Fallopian tube (tissue), 1 donor: ENCODE measurements around the gene RTTN.

- PRO-cap, result no peak
Measured at GRCh38 chr18:68439656-68439992, 275.3 kb downstream of the TMX3 start.

GRCh38 chr18:68838351-68838978 is 40.6 kb downstream of the CCDC102B start:
- PRO-cap, result no peak

- PRO-cap, result no peak
Measured at GRCh38 chr18:69895160-69895403, 52.6 kb downstream of the CD226 start.

- PRO-cap, result no peak
Measured at GRCh38 chr18:69935177-69936026, 12.3 kb downstream of the CD226 start.

DNA sequence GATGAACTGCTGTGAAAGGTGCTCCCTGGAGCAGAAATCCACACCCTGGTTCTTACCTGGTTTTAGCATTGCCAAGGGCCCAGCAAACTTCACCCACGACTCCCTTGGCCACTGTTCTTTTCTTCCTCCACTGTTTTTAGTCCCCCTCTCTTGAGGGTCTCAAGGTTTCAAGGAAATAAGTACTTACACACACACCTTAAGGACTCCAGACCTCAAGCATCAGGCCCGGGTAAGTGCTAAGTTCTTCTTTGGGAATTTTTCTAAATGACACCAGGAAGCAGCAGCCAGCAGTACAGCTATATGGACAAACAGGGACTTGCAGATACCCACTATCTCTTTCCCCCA is 13.8 kb upstream of the CD226 start:
- PRO-cap, result no peak

DNA sequence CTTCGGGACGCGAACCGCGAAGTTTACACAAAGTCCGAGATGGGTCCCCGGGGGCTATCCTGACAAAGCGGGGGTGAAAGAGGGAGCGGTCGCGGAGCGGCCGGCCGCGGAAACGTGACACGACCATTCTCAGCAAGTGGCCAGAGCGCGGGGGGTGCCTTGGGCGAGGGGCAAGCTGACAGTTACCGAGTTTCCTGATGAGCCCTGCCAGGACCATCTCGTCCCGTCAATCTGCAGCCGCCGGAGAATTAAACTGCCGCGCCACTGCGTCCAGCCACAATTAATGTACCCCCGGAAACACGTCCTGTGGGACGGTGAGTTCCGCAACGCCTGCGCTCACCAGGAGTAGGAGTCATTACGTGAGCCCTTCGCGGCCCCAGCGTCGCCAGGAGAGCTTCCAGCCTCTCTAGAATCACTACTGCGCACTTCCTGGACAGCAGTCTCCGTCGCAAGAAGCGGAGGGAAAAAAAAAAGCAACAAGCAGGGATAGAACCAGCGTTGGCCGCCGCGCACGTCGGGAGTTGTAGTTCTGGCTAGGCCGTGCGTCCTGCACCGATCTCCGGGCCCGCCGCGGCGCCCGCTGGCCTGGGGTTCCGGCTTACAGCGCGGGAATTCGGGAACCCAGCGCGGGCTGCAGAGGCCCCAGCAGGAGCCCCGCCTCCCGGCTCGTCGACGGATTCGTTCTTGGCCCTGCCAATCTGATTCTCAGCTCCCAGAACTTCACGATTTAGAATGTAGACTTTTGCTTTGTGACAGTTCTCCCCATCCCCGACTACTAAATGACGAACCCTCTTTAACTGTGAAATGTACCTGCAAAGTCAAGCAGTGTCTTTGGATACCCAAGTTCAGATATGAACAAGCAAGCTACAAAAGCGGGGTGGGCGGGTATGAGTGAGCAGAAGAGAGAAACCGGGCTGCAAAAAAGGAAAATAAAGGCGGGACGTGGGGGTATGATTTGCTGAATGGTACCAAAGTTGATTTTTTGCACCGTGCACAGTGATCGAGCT is at the start of gene RTTN:
Gene RTTN (minus strand): TSS at position 246 of the 1,007 bp plus-strand sequence.
- PRO-cap, result bidirectional peak, plus-strand start at position 379 of the sequence, minus-strand start at position 233 of the sequence; bidirectional peak, plus-strand start at position 701 of the sequence, minus-strand start at position 582 of the sequence

DNA sequence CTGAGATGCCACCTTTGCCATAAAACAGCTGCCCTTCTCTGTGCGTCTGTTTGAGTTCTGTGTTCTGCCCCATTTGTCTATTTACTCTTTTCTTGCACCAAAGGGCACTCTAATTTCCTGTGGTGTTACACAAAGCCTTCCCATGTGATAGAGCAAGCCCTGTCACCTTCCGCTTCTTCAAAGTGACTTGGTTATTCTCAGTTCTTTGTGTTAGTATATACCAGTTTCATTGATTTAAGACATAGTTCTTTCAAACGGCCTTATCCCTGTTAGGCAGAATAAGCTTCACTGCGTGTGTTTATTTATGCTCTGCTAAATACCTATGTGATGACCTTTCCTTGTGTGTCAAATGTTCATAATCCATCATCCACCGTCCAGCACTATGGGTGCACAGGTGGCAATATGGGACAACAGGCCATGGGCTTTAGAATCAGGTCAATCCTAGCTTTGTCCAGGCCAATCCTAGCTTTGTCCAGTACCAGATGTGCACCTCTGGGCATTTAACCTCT is 83.9 kb downstream of the FBXO15 start:
- PRO-cap, result no peak

DNA sequence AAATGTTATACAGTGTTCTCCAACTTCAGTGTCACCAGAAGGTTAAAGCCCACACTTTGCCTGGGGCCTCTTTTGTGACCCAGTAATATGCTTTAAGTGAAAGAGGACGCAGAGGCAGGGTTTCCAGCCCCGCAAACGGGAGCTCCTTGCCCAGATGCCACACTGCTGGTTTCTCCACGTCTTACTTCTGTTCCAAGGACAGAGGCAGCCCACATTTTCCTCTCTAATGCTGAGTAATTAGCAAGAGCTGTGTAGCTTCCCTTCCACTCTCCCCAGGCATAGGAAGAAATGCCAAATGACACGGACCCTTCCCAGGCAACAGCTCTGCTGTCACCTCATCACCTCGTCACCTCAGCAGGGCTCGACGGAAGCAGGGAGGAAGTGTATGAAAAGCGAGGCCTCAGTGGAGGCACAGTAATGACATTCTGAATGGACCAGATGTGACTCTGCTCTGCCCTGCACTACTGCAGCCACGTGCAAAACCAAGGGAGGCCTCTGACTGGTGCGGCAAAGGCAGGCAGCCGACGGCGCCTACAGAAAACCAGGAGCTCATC is 64.6 kb downstream of the FBXO15 start:
- PRO-cap, result no peak

- PRO-cap, result unidirectional peak, plus-strand start at chr18:74197861
Measured at GRCh38 chr18:74197556-74198569, 49.5 kb downstream of the TIMM21 start.

- PRO-cap, result no peak
Measured at GRCh38 chr18:74231293-74231832, 60.4 kb downstream of the CYB5A start.

DNA sequence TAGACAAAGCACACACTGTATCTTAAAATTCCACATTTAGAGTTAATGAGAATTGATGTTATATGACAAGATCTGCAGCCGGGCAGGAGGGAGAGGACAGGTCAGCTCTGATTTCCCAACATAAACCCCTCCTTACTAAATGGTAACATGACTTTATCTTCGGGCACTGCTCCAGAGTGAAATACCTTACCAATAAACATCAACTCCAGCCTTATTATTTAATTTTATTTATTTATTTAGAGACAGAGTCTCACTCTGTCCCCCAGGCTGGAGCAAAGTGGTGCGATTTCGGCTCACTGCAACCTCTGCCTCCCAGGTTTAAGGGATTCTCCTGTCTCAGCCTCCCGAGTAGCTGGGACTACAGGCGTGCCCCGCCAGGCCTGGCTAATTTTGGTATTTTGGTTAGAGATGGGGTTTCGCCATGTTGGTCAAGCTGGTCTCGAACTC is 1.7 kb downstream of the CYB5A start:
- PRO-cap, result no peak

GRCh38 chr18:74454417-74454895 is 2.7 kb downstream of the DIPK1C start:
- PRO-cap, result no peak

DNA sequence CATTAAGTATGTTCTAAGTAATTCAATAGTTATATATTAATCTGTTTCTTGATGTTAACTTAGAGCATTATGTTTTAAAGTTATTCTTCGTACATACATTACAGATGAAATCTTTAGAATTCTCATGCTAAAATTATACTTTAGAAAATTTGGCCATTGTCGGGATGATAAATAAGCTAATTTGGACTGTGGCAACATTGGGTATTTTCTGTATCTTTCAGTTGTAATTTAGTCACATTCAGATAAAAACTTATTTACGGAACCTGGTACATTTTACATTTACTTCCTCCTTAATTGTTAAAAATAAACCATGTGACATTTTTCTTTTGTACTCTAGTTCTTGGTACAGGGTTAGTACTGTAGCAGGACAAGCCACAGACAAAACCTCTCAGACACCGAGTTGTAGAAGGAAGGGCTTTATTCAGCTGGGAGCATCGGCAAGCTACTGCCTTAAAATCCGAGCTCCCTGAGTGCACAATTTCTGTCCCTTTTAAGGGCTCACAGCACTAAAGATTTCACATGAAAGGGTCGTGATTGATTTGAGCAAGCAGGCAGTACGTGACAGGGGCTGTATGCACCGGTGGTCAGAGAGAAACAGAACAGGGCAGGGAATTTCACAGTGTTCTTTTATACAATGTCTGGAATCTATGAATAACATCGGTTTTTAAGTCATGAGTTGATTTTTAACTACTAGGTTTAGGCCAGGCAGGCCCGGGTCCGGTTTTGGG is 4.3 kb downstream of the CNDP2 start:
- PRO-cap, result unidirectional peak, plus-strand start at position 354 of the sequence

DNA sequence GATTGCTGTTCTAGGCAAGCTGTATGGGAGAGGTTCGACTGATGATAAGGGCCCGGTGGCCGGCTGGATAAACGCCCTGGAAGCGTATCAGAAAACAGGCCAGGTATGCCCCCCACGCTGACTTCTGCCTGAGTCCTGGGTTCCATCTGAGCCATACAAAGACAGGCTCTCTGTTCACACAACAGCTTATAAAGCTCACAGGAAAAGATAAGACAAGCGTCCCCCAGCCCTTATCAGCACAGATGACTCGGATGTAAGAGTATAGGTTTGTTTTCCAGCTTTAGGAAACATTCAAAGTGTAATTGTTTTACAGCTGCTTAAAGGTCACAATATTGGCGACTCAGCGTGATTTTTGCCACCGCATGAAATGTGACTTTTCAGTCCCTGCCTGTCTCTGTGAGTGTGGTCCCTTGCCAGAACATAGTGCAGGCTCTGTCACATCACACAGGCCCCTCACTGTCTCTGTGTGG is 12.7 kb downstream of the CNDP2 start:
- PRO-cap, result no peak

DNA sequence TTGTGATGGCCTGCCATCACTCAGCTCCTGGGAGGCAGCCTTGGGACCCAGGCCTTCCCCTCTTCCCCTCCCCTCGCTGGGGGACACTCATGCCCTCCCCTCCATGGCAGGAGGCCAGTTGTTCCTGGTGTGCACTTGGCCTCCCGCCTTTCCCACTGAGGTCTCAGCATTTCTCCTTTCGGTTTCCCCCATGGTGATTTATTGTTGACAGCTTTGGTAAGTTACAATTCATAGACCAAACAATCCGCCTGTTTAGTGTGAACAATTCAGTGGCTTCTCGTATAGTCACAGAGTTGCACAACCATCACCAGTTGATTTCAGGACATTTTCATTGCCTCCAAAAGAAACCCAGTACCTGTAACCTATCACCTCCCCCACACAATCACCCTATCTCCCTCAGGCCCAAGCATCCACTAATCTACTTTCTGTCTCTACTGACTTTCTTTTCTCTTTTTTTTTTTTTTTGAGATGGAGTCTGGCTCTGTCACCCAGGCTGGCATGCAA is 10.1 kb upstream of the CNDP1 start:
- PRO-cap, result unidirectional peak, minus-strand start at position 157 of the sequence

DNA sequence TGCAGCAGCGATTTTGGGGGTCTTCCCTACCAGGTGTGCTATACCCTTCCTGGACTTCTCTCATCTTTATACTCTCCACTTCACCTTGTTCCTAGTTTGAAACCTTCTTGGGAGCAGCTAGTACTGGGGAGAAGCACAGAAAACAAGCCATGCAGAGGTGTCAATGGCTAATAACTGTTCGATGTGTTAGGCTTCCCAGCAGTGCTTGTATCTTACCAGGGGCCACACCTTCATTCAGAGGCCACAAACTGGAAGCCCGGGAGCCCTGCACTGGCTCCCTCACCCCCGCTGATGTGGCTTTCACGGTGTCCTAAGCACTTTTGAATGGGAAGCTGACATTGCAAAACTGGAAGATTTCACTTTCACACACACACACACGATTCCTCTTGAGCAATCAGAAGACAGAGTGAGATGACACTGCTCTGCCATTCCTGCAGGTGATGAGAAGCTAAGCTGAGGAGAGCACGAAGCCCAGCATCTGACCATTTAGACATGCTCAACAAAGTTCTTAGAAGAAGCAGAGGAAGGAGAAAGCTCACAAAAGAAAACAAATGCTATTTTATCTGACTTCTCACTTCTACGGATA is 8.7 kb upstream of the ZNF407 start:
- PRO-cap, result no peak

DNA sequence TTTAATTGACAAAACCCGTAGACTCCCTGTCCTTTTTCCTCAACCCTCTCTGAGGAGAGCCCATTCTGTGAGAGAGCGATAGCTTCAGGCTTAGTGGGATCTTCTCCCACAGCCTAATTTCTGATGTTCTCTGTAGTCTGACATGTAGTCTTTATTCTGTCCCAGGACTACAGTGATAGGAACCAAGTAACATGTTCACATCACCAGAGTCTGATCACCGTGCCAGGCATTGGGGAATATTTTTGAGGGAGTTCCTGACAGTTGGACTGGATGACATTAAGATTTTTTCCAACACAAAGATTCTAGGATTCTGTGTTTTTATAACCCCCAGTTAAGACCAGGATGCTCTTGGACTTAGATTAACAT is 72.2 kb downstream of the ZNF407 start:
- PRO-cap, result unidirectional peak, plus-strand start at position 75 of the sequence

DNA sequence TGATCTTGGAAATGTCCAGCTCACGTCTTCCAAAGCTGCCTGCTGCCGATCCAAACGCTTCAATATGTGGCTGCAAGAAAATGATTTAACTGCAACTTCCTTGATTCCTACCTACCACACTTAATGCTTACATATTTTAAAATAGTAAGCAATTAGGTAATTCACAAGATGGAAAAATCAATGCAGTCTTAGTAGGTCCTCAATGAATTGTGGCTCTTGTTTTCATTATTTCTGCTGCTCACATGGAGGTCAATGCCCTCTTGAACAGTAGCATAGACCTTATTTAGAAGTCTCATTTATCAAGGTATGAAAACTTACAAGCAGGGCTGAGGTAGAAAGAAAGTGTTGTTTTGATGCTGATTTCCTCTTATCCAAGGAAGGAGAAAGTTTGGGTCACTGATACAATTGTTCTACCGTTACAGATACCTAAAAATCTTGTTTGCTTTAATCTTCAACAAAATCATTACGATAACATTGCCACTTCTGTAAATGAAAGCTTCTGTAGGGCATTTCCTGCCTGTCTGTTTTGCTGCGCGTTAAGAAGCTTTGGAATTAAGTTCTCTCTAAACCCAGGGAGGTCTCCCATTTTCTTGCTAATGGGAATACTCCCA is 258.7 kb downstream of the PTGR3 start:
- PRO-cap, result no peak

DNA sequence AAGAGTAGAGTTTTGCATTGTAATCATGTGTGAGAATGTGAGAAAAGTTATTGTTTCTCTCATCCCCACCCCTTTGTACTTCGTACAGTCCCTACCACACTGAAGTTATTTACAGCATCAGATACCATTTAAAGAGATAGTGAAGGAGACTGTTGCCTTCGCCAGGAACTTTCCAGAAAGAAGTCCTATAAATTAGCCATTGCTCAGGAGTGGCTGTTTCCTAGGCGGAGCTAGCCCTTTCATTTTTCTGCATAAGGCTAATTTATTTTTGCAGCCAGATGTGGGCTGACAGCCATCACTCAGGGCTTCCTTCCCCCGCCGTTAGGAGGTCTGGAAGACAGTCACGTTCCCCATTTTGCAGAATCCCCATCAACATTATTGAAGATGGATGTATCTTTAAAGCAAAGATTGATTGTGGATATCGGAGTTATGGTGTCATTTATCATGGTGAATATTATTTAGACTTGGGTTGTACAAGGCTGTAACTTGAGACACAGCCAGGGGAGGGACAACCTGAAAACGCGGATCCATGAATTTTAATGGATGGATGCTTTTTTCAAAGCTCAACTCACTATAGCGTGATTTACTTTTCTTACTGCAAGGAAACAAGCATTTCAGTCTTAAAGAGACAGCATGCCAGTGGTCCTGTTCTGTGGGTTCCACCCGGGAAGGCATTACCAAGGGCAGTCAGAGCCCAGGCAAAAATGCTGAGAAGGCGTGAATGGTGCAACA is 17.2 kb downstream of the TSHZ1 start:
- PRO-cap, result no peak

DNA sequence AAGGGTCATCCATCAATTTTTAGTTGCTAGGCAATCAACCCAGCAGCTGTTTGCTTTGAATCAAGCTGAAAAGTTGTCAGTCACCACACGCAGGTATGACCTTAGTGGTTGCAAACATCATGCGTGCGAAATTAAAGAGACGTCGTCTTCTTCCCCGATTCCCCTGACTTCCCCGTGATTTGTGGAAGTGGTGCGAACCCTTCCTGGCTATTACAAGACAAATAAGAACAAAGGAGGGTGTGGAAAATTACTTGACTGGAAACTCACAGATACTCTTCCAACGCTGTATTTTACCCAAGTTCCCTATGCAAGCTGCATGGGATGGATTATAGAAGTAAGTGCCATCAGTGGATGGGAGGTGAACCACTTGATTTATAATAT is 20.0 kb downstream of the TSHZ1 start:
- PRO-cap, result no peak